Colon Carcinoma Metastatic in the Brain (tissue), 2 donors: ENCODE data around the genes ZNF544 and UBE2M.

- PRO-cap, 2 experiments: no peak in any of the 2 experiments
Measured at GRCh38 chr19:57394068-57395033, 4.7 kb downstream of the ZNF548 start.

GRCh38 chr19:57537978-57538448, 10.9 kb downstream of the ZNF549 start:
- PRO-cap, 2 experiments: no peak in any of the 2 experiments

GRCh38 chr19:57815113-57815207, 247 bp upstream of the ZNF552 start:
- PRO-cap, 2 experiments: no peak in any of the 2 experiments

DNA sequence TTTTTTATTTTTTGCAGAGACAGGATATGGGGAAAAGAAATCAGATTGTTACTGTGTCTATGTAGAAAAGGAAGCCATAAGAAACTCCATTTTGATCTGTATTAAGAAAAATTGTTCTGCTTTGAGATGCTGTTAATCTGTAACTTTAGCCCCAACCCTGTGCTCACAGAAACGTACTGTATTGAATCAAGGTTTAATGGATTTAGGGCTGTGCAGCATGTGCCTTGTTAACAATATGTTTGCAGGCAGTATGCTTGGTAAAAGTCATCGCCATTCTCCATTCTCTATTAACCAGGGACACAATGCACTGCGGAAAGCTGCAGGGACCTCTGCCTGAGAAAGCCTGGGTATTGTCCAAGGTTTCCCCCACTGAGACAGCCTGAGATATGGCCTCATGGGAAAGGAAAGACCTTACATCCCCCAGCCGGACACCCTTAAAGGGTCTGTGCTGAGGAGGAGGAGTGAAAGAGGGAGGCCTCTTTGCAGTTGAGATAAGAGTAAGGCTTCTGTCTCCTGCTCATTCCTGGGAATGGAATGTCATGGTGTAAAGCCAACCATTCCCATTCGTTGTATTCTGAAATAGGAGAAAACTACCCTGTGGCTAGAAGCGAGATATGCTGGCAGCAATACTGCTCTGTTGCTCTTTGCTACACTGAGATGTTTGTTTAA, 1.0 kb upstream of the ZNF587B start:
- PRO-cap, 2 experiments: no peak in any of the 2 experiments

- PRO-cap, 2 experiments: no peak in any of the 2 experiments
Measured at GRCh38 chr19:57915526-57916201, 728 bp downstream of the ZNF417 start.

DNA sequence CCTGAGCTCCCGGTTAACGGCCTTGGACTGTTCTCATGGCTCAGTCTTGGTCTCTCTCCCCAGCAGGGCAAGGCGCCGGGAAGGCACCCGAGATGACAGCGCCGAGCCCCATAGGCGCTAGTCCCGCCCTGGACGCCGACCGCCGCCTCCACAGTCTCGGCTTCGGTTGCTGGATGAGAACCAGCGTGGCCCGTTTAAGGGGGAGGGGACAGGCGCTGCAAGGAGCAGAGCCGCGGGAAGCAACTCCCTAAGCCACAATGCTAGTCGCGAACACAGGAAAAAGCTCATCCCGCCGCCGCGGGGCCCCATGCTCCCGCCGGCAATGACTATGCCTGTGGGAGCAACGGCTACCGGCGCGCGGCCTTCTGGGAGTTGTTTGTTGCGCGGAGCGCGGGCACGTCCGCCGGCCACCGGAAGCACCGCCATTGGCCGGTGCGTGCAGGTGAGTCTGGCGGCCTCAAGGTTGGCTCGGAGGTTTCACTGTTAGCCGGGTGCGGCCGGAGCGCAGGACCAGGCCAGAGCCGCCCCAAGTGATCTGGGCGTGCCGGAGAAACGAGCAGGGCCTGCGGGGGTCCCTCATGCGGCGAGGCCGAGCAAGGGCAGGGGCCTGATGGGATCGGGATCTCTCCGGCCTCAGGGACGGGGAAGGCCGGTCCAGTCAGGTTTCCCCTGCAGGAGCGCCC, at the start of gene ZNF544:
Gene ZNF544, plus strand, starts transcription at position 410 of the 683 bp plus-strand sequence.
- PRO-cap, 2 experiments: peak in 2 of 2 experiments; most common plus-strand start position 415 of the sequence (in 2); most common minus-strand start position 324 of the sequence (in 2)

- PRO-cap, 2 experiments: peak in 1 of 2 experiments; most common minus-strand start chr19:58229432 (in 1)
Measured at GRCh38 chr19:58229188-58229665, 513 bp downstream of the ZNF544 start.

GRCh38 chr19:58430054-58430551, 9.8 kb downstream of the ZNF132 start:
- PRO-cap, 2 experiments: no peak in any of the 2 experiments

- PRO-cap, 2 experiments: peak in 2 of 2 experiments; most common plus-strand start chr19:58499515 (in 1); most common minus-strand start chr19:58499222 (in 2)
Measured at GRCh38 chr19:58498987-58500004, 12.5 kb downstream of the SLC27A5 start.

GRCh38 chr19:58547287-58548243, 3.7 kb downstream of the TRIM28 start:
- PRO-cap, 2 experiments: no peak in any of the 2 experiments

DNA sequence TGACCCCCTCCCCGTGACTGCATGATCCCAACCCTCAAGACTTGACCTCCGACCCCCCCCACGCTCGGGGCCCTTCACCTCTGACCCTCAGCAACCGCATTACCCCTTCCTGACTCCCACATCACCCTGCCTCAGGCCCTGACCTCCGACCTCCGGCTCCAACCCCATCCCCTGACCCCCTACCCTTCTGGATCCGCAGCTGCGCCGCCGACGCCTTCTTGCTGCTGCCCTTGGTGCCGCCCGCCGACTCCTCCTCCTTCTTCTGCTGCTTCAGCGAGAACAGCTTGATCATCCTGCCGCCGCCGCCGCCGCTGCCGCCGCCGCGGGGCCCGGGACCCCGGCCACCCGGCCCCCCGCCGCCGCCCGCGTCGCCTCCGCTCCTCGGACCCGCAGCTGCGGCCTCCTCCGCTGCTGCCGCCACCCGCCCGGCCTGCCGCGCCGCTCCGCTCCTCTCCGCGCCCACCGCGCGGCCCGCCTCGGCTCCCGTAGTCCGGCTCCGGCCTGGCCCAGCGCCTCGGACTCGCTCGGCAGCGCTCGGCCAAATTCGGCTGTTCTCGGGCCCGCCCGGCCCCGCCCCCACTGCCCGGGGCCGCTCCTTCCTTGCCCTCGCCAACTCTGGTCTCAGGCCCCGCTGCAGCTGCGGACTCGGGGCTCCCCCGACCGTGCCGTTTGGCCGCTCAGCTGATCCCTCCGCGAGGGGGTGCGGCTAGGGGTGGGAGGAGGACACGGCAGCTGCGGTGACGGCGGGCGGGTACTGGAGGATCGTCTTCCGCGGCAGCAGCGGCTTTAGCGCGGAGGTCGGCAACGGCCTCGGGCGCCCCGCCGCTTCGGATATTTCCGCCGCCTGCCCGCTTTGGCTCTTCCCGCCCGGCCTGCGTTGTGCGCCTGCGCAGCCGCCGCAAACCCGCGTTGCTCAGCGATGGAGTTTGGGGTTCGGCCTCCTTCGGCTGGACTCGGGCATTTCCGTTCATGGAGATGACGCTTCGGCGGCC, at the start of gene UBE2M:
Gene UBE2M, minus strand, starts transcription at position 522 of the 992 bp plus-strand sequence.
- PRO-cap, 2 experiments: peak in 2 of 2 experiments; most common plus-strand start position 606 of the sequence (in 2); most common minus-strand start position 874 of the sequence (in 2)

DNA sequence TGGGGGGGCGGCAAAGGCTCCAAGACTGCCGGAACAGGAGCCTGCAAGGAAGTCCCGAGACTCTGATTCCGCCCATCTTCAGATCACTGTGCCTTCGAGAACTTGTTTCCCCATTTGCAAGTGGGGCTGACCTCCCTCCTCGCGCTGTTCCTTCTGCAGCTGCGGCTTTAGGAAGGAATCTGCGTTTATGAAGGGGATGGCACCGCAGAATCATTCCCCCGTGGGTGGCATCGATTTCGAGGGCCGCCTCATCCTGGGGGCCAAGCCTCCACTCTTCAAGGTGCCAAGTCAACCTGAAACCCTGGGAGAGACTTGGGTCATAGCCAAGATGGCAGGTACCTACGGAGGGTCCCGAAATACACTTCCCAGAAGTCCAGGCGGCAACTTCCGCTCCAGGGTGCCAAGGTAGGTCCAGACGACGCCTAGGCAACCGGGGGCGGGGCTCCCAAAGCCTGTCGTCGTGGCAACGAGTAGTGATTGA, 676 bp downstream of the MZF1 start:
- PRO-cap, 2 experiments: peak in 1 of 2 experiments; most common minus-strand start position 365 of the sequence (in 1)